ENCODE data around the gene IDH3A.

DNA sequence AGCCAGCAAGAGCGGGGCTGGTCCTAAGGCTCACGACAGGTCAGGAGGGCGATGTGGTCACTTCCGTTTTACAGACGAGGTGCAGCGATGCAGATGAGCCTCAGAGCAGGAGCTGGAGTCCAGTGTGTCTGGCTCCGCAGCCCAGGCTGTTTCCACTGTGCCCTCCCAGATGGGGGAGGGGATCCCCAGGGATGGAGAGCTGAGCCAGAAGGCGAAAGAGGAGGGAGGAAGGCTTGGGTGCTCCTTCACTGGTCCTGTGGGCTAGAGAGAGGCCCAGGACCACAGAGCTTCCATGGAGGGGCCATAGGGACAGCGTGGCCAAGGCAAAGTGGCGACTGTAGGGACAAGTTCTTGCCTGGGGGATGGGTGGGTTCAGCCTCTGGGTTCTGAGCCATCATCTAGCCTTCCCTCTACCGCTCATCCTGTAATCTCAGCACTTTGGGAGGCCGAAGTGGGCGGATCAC is 5.7 kb downstream of the SNX33 start:
- PRO-cap, 4 experiments = no peak in any of the 4 experiments
- RAMPAGE, long total RNA, 4 experiments = no peak in any of the 4 experiments

DNA sequence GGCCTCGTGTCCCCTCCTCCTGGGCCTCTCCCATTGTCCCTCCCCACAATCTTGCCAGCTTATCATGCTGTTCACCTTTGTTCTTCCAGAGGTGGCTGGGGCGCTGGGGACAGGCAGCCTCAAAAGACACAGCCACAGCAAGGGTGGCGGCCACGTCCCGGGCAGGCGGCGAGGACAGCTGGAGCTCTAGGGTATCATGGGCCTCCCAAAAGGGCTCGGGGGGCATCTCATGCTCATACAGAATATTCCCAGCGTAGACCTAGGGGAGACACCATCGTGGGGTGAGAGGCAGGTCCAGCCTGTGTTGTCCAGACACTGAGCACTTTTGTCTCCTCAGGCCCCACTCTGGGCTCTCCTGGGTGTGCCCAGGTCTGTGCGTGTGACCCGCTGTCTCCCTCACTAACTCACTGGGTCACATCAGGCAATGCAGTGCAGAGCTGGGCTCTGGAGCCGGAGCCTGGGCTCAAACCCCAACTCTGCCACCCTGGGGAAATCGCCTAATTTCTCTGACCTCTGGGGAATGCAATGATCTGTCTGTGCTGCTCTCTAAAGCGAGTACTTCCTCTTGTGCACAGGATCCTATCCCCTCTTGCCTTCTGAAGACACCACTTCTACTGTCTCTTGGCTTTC is 30.0 kb downstream of the SNX33 start:
- PRO-cap, 4 experiments = no peak in any of the 4 experiments
- RAMPAGE, long total RNA, 4 experiments = no peak in any of the 4 experiments

DNA sequence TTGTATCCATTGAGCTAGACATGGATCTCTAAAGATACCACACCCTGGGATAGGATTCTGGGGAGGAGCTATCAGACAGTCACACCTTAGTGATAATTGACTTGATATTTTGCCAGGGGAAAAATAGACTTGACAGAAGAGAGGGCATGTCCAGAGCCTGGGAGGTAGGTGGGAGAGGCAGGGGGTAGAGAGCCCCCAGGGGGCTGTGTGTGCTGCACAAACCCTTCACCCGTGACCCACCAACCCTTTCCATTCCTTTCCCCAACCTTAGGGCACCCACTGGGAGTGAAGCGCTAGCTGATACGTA is 403 bp upstream of the ODF3L1 start:
- PRO-cap, 4 experiments = no peak in any of the 4 experiments
- RAMPAGE, long total RNA, 4 experiments = no peak in any of the 4 experiments

GRCh38 chr15:75817153-75817739 is 26.0 kb upstream of the UBE2Q2 start:
- PRO-cap, 4 experiments = no peak in any of the 4 experiments
- RAMPAGE, long total RNA, 4 experiments = no peak in any of the 4 experiments

DNA sequence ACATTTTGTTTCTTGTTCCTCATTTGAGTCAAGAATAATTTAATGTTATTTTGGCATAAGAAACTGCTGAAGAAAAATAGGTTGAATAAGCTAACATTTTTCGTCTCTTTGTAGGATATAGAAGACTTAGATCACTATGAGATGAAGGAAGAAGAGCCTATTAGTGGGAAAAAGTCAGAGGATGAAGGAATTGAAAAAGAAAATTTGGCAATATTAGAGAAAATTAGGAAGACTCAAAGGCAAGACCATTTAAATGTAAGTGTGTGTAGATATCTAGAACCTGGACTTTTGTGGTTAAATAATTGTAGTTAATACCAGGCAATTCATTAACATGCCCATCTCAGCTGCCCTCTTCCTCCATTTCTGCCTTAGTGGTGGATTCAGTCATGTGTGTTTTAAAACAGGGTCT is 30.1 kb downstream of the UBE2Q2 start:
- PRO-cap, 4 experiments = no peak in any of the 4 experiments
- RAMPAGE, long total RNA, 4 experiments = no peak in any of the 4 experiments

- PRO-cap, 4 experiments = peak in 1 of 4 experiments; most common plus-strand start chr15:76904831 (in 1); most common minus-strand start chr15:76904780 (in 1)
- RAMPAGE, long total RNA, 4 experiments = no peak in any of the 4 experiments
These were observed 686 bp downstream of the SCAPER start for GRCh38 chr15:76904230-76905077.

DNA sequence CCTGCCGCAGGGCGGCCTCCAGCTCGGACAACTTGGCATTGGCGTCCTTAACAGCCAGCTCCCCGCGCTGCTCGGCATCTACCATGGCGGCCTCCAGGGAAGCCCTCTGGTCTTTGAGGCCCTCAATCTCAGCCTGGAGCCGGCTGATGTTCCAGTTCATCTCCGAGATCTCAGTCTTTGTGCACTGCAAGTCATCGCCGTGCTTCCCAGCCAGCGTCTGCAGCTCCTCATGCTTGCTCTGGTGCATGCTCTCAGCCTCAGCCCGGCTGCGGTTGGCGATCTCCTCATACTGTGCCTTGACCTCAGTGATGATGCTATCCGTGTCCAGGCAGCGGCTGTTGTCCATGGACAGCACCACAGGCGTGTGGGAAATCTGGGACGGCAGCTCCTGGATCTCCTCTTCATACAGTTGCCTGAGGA is 15.6 kb upstream of the PSTPIP1 start:
- PRO-cap, 4 experiments = no peak in any of the 4 experiments
- RAMPAGE, long total RNA, 4 experiments = no peak in any of the 4 experiments

DNA sequence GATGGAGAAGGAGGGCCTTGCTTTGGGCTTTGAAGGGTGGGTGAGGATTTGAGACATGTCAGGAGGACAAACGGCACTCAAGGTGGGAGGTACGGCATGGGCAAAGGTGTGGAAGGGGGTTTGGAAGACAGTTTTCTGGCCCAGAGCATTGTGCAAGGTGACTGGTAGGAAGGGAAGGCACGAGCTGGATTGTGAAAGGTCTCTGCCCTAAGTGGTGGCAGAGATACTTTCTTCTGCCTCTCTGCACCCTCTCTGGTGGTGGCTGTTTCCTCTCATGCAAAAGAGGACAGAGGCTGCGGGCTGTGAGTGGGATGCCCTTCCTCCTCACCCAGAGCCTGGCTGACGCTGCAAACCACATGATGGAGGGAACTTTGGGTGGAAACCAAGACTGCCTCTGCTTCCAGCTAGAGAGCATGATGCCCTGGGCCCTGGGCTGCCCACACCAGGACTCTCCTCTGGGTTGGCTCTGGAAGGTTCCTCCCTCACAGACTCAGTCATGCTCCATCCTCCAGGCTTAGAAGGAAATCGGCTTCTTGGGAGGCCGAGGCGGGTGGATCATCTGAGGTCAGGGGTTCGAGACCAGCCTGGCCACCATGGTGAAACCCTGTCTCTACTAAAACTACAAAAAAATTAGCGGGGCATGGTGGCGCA is 8.1 kb downstream of the PSTPIP1 start:
- PRO-cap, 4 experiments = peak in 2 of 4 experiments; most common plus-strand start position 279 of the sequence (in 1); most common minus-strand start position 254 of the sequence (in 2)
- RAMPAGE, long total RNA, 4 experiments = no peak in any of the 4 experiments

GRCh38 chr15:77178817-77179386 is 108.0 kb upstream of the TSPAN3 start:
- PRO-cap, 4 experiments = peak in 1 of 4 experiments; most common minus-strand start chr15:77179097 (in 1)
- RAMPAGE, long total RNA, 4 experiments = no peak in any of the 4 experiments

GRCh38 chr15:77506248-77507025 is 85.7 kb downstream of the HMG20A start:
- PRO-cap, 4 experiments = peak in 4 of 4 experiments; most common plus-strand start chr15:77506842 (in 3); most common minus-strand start chr15:77506423 (in 1)
- RAMPAGE, long total RNA, 4 experiments = no peak in any of the 4 experiments

GRCh38 chr15:77582014-77582619 is 50.6 kb downstream of the LINGO1 start:
- PRO-cap, 4 experiments = no peak in any of the 4 experiments
- RAMPAGE, long total RNA, 4 experiments = no peak in any of the 4 experiments

GRCh38 chr15:77632239-77632576 is 504 bp downstream of the LINGO1 start:
- PRO-cap, 4 experiments = peak in 2 of 4 experiments; most common plus-strand start chr15:77632443 (in 2); most common minus-strand start chr15:77632359 (in 2)
- RAMPAGE, long total RNA, 4 experiments = start-site peak on the minus strand in 1 of 4 experiments, at chr15:77632328-77632398 at its widest, 19 reads per replicate

GRCh38 chr15:78000640-78001498 is 76.6 kb downstream of the TBC1D2B start:
- PRO-cap, 4 experiments = no peak in any of the 4 experiments
- RAMPAGE, long total RNA, 4 experiments = no peak in any of the 4 experiments

GRCh38 chr15:78016926-78017276 is 60.6 kb downstream of the TBC1D2B start:
- PRO-cap, 4 experiments = no peak in any of the 4 experiments
- RAMPAGE, long total RNA, 4 experiments = no peak in any of the 4 experiments

DNA sequence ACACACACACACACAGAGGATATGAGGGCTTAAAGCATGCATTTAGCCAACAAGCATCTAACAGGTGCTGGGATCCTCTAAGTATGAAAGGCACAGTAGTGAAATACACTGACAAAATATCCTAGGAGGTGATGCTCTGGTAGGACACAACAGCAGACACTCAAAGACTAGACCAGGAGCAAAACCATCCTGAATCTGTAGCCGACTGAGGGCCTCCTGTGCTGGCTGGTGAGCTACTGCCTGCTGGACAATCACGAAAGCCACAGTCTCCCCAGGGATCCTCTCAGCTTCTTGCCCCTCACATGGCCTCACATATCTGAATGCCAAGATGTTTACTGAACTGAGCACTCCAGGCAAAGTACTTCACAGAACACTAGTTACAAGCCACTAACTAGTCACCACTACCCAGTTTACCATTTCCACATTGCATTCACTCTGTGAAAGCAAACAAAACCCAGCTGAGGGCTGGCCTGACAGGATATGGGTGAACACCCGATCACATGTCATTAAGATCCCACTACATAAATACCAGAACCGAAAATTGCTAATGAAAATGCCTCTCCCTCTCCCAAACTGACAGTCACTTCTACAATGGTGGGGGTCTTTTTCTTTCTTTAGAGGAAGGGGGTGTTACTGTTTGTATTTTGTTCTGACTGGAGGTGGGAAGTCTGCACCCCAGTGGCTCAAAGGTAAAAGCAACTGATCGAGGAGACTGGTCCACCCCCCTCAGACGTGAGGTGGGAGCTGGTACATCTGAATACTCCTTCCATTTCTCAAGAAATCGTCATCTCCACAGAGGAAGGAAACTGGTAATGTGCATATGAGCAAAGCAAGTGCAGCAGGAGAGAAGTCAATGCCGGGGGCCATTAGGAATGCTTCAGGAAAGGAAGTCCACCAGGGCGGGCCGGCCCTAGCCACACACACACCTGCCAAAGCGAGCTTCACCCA is 8.8 kb downstream of the TBC1D2B start:
- PRO-cap, 4 experiments = peak in 3 of 4 experiments; most common plus-strand start position 551 of the sequence (in 3)
- RAMPAGE, long total RNA, 4 experiments = no peak in any of the 4 experiments

GRCh38 chr15:78072331-78073022 is 5.0 kb downstream of the TBC1D2B start:
- PRO-cap, 4 experiments = peak in 4 of 4 experiments; most common plus-strand start chr15:78072832 (in 2); most common minus-strand start chr15:78072717 (in 2)
- RAMPAGE, long total RNA, 4 experiments = no peak in any of the 4 experiments

DNA sequence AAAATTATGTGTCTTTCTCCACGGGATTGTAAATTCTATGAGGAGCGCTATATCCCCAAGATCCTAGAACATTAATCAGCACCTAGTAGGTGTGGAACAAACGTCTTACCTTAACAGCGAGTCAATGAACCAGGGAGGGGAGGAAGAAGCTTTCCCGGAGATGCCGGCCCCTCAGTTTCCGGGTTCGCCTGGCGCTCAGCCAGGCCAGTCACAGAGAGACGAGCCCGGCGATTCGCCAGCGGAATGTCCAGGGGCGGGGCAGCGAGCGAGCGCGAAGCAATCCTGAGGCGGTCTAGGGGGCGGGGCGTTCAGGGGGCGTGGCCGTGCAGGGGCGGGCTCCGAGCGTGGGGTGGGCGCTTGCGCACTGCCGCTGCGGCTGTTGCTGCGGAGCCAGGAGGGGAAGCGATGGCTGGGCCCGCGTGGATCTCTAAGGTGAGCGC is at the start of gene IDH3A:
TSS of gene IDH3A (plus strand) at position 364 of the 440 bp plus-strand sequence.
- PRO-cap, 4 experiments = peak in 4 of 4 experiments; most common plus-strand start position 379 of the sequence (in 4); most common minus-strand start position 180 of the sequence (in 4)
- RAMPAGE, long total RNA, 4 experiments = start-site peak on the plus strand in 4 of 4 experiments, centred at positions 381 to 397 of the sequence, 118 to 545 reads per replicate; start-site peak on the minus strand in 1 of 4 experiments, centred at position 174 of the sequence, 10 reads per replicate

DNA sequence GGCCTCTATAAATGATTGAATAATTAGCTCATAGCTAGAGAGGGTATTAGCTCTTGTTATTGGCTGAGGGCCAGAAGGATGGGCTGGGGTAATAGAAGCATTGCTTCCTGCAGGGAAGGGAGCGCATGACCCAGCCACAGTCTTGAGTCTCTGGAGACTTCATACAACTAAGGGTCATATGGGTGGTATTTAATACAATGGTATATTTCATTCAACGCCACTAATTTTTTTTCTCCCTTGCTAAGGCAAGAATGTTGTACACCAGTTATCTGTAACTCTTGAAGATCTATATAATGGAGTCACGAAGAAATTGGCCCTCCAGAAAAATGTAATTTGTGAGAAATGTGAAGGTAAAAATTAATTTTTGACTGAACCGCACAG is 8.5 kb downstream of the DNAJA4 start:
- PRO-cap, 4 experiments = no peak in any of the 4 experiments
- RAMPAGE, long total RNA, 4 experiments = no peak in any of the 4 experiments

GRCh38 chr15:78445877-78446858 is 8.2 kb downstream of the IREB2 start:
- PRO-cap, 4 experiments = no peak in any of the 4 experiments
- RAMPAGE, long total RNA, 4 experiments = no peak in any of the 4 experiments

- PRO-cap, 4 experiments = no peak in any of the 4 experiments
- RAMPAGE, long total RNA, 4 experiments = no peak in any of the 4 experiments
These were observed 14.5 kb upstream of the HYKK start for GRCh38 chr15:78492678-78493568.